Spleen (tissue), 7 donors: Measurements from ENCODE around the genes CSGALNACT2 and HNRNPF.

- PRO-cap, 4 experiments = no peak in any of the 4 experiments
- RAMPAGE, long total RNA, 4 experiments = no peak in any of the 4 experiments
Measured at GRCh38 chr10:34758210-34758717, 56.8 kb downstream of the PARD3 start.

DNA sequence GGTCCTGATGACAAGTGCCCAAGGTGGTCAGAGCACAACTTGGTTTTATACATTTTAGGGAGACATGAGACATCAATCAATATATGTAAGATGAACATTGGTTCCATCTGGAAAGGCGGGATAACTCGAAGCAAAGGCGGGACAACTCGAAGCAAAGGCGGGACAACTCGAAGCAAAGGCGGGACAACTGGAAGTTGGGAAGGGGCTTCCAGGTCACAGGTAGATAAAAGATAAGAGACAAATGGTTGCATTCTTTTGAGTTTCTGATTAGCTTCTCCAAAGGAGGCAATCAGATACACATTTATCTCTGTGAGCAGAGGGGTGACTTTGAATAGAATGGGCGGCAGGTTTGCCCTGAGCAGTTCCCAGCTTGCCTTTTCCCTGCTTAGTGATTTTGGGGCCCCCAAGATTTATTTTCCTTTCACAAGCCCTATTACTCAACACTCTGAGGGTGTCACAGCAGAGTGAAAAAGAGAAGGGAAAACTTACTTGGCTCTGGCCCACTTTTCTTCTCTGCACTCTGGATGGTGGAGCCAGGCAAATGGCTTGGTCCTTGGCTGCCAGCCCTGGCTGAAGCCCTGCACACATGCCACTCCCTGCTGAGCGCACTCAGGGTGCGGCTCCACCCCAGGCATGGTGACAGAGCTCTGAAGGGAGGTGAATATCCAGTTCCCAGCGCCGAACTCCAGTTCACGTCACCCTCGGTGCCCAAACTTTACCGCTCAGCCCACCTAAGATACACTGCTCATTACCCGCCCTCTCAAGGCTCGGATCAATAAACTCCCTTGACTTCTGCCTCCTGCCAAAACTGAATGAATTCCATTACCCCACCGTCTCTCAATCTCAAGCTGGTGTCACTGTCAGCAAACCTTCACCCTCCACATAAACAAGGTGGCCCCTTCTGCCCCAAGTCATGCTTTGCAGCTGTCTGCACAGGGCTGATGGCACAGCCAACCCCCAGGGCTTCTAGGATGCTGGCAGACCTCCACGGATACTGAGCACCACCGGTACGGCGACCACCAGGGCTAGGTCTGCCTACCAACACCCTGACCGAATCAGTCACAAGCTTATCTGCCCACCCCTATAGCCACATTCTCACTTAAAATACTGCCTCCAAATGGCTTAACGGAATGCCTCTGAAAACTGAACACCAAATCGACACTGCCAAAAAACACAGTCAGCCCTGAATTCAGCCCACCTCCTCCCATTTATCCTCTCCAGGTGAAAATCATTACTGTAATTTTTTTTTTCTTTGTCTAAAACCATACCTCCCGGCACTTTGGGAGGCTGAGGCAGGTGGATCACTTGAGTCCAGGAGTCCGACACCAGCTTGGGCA lies 46.4 kb downstream of the PARD3 start:
- PRO-cap, 4 experiments = no peak in any of the 4 experiments
- RAMPAGE, long total RNA, 4 experiments = no peak in any of the 4 experiments

GRCh38 chr10:34854106-34854566 lies 39.0 kb upstream of the PARD3 start:
- PRO-cap, 4 experiments = no peak in any of the 4 experiments
- RAMPAGE, long total RNA, 4 experiments = no peak in any of the 4 experiments

GRCh38 chr10:35127363-35128018 lies 845 bp downstream of the CREM start:
- PRO-cap, 4 experiments = peak in 4 of 4 experiments; most common plus-strand start chr10:35127691 (in 4); most common minus-strand start chr10:35127770 (in 3)
- RAMPAGE, long total RNA, 4 experiments = no peak in any of the 4 experiments

GRCh38 chr10:35195479-35196640 lies 69.2 kb downstream of the CREM start:
- PRO-cap, 4 experiments = peak in 4 of 4 experiments; most common plus-strand start chr10:35196096 (in 3); most common minus-strand start chr10:35195734 (in 4)
- RAMPAGE, long total RNA, 4 experiments = start-site peak on the plus strand in 2 of 4 experiments, at chr10:35195865-35195950 at its widest, 54 to 61 reads per replicate

DNA sequence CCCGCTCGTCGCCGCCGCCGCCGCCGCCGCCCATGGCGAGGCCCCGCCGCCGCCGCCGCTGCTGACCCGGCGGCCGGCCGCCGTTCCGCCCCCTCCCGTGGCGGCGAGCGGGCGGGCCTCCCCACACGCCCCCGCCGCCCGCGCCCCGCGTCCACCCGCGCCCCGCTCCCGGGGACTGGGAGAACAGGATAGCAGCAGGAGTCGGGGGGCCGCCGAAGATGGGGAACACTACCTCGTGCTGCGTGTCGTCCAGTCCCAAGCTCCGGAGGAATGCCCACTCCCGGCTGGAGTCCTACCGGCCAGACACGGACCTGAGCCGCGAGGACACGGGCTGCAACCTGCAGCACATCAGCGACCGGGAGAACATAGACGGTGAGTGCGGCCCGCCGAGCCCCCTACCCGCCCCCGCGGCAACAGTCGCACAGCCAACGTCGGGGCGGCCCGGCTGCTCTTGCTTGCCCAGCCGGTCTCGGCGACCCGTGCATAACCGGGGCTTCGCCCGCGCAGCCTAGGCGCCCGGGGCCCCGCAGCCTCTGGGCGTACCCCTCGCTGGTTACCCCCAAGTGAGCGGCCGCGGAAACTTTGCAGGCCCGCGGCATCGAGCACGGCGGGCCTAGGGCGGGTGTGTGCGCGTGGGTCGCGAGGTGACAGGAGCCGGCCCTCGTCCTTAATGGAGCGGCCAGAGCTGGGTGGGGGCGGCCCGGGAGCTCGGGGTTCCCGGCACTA lies 690 bp downstream of the CCNY start:
- PRO-cap, 4 experiments = peak in 4 of 4 experiments; most common plus-strand start position 32 of the sequence (in 1); most common minus-strand start position 272 of the sequence (in 3)
- RAMPAGE, long total RNA, 4 experiments = no peak in any of the 4 experiments

- PRO-cap, 4 experiments = no peak in any of the 4 experiments
- RAMPAGE, long total RNA, 4 experiments = start-site peak on the plus strand in 1 of 4 experiments, at chr10:35407685-35407812 at its widest, 12 reads per replicate
Measured at GRCh38 chr10:35407467-35408155, 71.3 kb downstream of the CCNY start.

DNA sequence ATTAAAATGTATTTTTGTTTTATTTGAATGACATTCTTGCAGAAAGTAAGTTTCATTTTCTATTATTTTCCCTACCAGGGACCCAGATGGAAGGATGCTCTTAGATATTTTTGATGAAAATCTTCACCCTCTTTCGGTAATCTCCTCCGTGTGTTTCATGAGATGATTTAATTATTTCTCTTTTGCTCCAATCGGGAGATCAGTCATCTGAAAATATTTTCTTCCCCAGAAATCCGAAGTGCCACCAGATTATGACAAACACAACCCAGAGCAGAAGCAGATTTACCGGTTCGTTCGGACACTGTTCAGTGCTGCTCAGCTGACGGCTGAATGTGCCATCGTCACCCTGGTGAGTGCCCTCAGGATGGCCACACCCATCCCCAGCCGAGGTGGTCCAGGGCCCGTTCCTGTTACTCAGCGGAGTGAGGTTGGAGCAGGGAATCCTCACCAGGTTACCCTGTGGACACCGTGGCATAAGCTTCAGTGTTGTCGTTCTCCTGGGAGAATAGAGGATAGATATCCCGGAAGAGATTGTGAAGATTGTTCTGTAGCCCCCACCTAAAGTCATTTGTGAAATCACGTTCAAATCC lies 75.2 kb upstream of the GJD4 start:
- PRO-cap, 4 experiments = no peak in any of the 4 experiments
- RAMPAGE, long total RNA, 4 experiments = no peak in any of the 4 experiments

- PRO-cap, 4 experiments = peak in 1 of 4 experiments; most common plus-strand start chr10:38038607 (in 1)
- RAMPAGE, long total RNA, 4 experiments = no peak in any of the 4 experiments
Measured at GRCh38 chr10:38038351-38038699, 27.9 kb downstream of the ZNF33A start.

DNA sequence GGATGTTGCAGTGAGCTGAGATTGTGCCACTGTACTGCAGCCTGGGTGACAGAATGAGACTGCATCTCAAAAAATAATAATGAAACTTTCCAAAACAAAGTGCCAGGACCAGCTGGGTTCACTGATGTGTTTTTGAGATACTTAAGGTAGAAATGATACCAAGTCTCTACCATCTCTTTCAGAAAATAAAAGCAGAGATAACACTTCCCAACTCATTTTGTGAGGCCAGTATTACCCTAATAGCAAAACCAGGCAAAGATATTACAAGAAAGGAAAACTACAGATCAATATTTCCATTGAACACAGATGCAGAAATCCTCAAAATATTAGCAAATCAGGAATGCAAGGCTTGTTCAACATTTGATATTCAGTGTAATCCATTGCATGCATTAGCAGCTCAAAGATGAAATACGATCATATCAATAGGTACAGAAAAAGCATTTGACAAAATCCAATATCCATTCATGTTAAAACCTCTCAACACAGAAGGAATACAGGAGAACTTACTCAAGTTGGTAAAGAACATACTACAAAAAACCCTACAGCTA lies 35.4 kb upstream of the ZNF37A start:
- PRO-cap, 4 experiments = no peak in any of the 4 experiments
- RAMPAGE, long total RNA, 4 experiments = no peak in any of the 4 experiments

GRCh38 chr10:38107191-38107772 lies 13.1 kb downstream of the ZNF37A start:
- PRO-cap, 4 experiments = no peak in any of the 4 experiments
- RAMPAGE, long total RNA, 4 experiments = no peak in any of the 4 experiments

- PRO-cap, 4 experiments = no peak in any of the 4 experiments
- RAMPAGE, long total RNA, 4 experiments = no peak in any of the 4 experiments
Measured at GRCh38 chr10:38348618-38349225, 254.6 kb downstream of the ZNF37A start.

DNA sequence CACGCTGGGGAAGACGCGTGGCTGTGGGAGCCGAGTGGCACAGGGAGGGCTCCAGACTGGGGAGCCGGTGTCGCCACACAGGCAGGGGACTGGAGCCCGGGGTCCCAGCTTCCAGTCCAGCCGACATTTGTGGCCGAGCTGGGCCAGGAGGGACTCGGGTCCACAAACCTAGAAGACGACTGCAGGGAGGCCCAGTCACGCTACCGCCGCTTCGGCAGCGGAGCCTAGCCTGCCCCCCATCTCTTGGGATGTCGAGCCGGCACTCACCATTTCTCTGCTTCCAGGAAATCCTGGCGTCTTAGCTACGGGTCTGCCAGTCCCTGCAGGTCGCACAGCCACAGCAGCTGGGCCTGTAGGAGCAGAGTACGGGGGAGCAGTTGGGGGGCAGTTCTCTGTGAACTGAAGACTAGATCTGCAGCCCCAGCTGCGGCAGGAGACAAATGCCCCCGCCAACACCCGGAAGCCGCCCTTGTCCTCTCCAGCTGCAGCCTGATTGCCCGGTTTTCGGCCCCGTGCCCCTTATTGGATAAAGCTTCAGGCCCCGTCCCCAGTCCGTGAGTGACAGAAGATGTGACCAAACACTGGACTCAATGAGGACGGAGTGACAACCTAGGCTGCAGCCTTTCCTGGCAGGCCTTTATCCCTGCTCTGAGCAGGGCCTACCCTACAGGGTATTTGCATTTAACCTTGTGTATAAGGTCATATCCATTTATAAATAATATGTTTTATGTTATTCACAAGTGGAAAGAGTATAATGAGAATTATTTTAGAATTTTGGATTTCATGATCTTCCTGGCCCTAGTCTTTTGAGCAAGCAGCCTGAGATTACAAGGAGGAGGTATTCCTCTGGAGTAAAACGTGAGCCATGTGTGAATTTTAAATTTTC lies 270.6 kb downstream of the ZNF33B start:
- PRO-cap, 4 experiments = peak in 1 of 4 experiments; most common plus-strand start position 590 of the sequence (in 1); most common minus-strand start position 495 of the sequence (in 1)
- RAMPAGE, long total RNA, 4 experiments = start-site peak on the minus strand in 1 of 4 experiments, centred at position 473 of the sequence, 49 reads per replicate

GRCh38 chr10:42537970-42538577 lies 100.3 kb downstream of the ZNF33B start:
- PRO-cap, 4 experiments = no peak in any of the 4 experiments
- RAMPAGE, long total RNA, 4 experiments = no peak in any of the 4 experiments

GRCh38 chr10:42798178-42798808 lies 15.7 kb downstream of the BMS1 start:
- PRO-cap, 4 experiments = no peak in any of the 4 experiments
- RAMPAGE, long total RNA, 4 experiments = no peak in any of the 4 experiments

GRCh38 chr10:43138021-43138672 lies at the start of gene CSGALNACT2:
Gene CSGALNACT2, plus strand, starts transcription at chr10:43138445.
- PRO-cap, 4 experiments = peak in 4 of 4 experiments; most common plus-strand start chr10:43138450 (in 4); most common minus-strand start chr10:43138316 (in 3)
- RAMPAGE, long total RNA, 4 experiments = no peak in any of the 4 experiments

- PRO-cap, 4 experiments = peak in 4 of 4 experiments; most common plus-strand start chr10:43323038 (in 4)
- RAMPAGE, long total RNA, 4 experiments = no peak in any of the 4 experiments
Measured at GRCh38 chr10:43322724-43323340, 48.6 kb upstream of the FXYD4 start.

DNA sequence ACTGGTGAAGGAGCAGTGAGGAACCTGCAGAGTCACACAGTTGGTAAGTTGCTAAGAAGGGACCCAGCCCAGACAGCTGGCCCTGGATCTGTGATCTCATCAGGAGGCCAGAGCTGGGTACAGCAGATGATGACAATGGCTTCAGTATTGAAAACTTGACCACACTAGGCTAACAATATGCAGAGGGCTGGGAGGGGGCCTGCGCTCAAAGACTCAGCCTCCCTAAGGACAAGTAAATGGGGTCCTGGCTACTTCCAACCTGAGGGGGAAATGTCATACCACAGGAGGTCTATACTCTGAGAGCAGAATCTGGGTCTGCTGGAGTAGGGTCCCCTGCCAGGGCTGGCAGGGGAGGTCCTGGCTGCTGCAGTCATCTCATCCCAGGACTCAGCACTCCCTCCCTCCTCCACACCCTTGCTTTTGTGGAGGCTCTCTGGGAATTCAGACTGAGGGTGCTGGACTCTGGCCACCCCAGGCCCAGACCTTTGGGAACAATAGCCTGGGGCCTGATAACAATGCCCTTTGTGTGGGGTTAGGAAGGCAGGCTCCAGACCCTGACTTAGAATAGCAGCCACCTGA lies 1.4 kb downstream of the FXYD4 start:
- PRO-cap, 4 experiments = no peak in any of the 4 experiments
- RAMPAGE, long total RNA, 4 experiments = no peak in any of the 4 experiments

DNA sequence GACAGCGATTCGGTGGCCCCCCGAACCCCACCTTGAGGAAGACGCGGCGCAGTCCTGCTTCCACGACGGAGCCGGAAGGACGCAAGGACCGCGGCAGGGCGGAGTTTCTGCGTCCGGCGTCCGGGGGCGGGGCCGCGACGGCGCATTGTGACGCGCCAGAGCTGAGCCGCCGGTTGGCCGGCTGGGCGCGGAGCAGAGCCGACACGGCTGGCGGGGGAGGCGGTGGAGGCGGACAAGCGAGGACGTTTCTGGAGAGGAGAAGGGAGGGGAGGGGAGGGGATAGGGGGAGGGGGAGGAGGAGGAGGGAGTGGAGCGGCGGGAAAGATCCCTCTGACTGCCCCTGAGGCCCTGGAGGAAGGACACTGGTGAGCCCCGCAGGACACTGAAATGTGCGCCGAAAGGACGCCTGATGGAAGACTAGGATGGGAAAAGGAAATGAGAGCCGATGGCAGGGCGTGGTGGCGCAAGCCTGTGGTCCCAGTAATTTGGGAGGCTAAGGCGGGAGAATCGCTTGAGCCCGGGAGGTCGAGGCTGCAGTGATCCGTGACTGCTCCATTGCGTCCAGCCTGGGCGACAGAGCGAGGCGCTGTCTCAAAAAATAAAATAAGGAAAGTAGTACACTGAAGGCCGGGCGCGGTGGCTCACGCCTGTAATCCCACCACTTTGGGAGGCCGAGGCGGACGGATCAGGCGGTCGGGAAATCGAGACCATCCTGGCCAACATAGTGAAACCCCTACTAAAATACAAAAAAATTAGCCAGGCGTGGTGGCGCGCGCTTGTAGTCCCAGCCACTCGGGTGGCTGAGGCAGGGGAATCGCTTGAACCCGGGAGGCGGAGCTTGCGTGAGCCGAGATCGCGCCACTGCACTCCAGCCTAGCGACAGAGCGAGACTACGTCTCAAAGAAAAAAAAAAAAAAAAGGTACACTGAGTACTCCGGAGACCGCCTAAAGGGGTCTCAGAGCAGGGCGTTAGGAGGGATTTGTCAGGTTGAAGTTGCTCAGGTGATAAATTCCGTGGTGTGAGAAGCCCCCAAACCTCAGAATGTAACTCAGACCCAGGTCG lies at the start of gene HNRNPF:
Gene HNRNPF (minus strand): TSS at position 87 of the 1,063 bp plus-strand sequence.
- PRO-cap, 4 experiments = peak in 4 of 4 experiments; most common plus-strand start position 164 of the sequence (in 2); most common minus-strand start position 73 of the sequence (in 3)
- RAMPAGE, long total RNA, 4 experiments = start-site peak on the minus strand in 4 of 4 experiments, centred at positions 67 to 79 of the sequence, 507 to 1,561 reads per replicate

- PRO-cap, 4 experiments = no peak in any of the 4 experiments
- RAMPAGE, long total RNA, 4 experiments = no peak in any of the 4 experiments
Measured at GRCh38 chr10:43707599-43708470, 59.2 kb upstream of the ZNF32 start.